Thoracic aorta endothelial cell (primary cell): ENCODE measurements around the gene CYREN.

DNA sequence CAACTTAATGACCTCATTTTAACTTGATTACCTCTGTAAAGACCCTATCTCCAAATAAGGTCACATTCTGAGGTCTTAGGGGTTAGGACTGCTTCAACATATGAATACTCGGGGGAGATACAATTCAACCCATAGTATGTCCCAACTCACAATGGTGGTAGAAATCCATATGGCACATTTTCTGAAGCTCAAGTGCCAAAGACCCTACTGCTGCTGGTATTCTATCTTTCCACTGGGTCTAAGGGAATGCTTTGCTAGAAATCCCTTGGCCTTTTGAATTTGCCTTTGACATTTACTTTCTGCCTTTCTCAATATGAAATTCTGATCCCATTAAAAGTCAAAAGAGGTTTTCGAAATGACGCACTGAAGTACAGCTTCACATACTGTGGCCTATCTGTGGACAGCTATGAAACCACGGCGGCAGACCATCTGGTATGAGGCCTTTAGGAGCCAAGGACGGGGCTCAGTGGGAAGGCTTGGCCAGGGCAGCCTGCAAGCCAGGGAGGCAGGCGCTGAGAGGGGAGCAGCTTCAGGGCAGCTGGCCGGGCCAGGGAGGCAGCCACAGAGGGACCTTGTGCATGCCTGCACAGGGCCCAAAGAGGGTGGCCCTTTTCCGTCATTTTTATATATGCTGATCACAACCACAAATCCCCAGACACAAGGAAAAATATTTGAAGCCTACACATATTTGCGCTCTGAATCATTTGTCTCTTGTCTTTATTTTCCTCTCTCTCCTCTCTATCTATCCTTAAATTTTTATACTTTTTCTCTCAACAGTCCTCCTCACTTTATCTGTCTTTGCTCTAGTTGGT is 13.4 kb downstream of the CALD1 start:
- CAGE, long polyA plus RNA: no peak

- CAGE, long polyA plus RNA: no peak
Measured at GRCh38 chr7:134852409-134853298, 73.2 kb downstream of the CALD1 start.

- CAGE, long polyA plus RNA: no peak
Measured at GRCh38 chr7:134866439-134867143, 87.2 kb downstream of the CALD1 start.

- CAGE, long polyA plus RNA: no peak
Measured at GRCh38 chr7:135160033-135160806, 10.3 kb downstream of the CYREN start.

GRCh38 chr7:135169521-135169791 is 1.1 kb downstream of the CYREN start:
- CAGE, long polyA plus RNA: no peak

DNA sequence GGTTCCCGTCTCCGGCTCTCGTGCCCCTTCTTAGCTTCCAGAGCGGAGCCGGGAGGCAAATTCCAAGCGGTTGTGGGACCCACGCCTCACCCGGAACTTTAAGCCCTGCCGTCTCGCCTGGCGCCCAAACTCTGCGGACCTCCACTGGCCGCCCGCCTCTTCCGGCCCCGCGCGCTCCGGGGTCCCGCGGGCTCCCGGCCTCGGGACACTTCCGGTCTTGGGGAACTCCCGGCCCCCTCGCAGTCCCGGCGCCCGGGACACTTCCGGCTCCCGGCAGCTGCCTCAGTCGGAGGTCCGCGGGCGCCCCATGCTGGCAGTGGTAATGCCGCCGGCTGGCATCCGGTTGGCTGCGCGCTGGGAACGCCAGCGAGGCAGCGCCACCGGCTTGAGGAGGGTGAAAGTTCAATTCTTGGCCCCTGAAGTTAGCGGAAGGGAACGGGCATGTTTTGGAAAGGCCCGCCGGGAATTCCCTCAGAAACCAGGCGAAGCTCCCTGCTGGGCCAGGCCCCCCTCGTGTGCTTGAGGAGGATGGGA is at the start of gene CYREN:
Gene CYREN (minus strand): TSS at position 146 of the 534 bp plus-strand sequence.
- CAGE, long polyA plus RNA: no peak

DNA sequence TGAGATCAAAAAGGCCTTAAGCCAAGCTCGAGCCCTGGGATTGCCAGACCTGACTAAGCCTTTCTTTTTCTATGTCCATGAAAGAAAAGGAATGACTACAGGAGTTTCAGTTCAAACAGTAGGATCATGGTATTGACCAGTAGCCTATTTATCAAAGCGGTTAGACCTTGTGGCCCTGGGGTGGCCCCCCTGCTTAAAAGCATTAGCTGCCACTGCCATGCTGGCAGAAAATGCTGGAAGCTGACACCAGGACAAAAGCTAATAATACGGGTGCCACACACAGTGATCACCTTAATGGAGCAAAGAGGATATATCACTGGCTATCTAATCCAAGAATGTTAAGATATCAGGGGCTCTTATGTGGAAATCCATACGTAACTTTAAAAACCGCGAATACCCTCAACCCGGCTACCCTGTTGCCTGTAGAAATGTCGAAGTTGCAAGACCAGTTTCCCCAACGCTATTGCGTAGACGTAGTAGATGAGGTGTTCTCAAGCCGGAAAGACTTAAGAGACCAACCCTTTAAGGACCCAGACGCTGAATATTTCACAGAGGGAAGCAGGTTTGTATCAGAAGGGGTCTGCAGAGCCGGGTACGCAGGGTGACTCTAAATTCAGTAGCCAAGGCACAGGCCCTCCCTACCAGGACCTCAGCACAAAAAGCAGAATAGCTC is 7.8 kb upstream of the CYREN start:
- CAGE, long polyA plus RNA: no peak

GRCh38 chr7:135212199-135212606 is 877 bp upstream of the WDR91 start:
- CAGE, long polyA plus RNA: no peak

- CAGE, long polyA plus RNA: no peak
Measured at GRCh38 chr7:135577582-135578119, 19.9 kb downstream of the NUP205 start.

DNA sequence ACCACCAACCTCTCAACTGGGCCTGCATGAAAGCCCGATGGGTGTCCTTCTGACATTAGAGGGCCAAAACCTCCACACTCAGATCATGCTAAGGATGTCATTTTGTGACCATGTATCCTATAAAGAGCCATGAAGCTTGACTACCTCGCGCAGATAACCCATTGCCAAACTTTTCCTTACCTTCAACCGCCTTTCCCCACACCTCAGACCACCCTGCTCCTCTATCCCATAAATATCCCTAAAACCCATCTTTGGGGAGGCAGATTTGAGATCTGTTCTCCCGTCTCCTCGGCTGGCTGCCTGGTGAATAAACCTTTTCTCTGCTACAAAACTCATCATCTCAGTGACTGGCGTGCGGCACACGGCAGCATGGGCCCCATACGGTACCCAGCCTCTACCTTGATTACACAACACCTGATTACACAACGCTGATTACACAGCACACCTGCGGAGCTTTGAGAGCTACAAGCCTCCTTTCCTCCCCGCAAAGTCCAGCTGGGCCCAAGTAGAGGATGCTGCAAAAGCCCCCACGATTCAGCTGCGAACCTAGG is 633 bp upstream of the STMP1 start:
- CAGE, long polyA plus RNA: no peak

DNA sequence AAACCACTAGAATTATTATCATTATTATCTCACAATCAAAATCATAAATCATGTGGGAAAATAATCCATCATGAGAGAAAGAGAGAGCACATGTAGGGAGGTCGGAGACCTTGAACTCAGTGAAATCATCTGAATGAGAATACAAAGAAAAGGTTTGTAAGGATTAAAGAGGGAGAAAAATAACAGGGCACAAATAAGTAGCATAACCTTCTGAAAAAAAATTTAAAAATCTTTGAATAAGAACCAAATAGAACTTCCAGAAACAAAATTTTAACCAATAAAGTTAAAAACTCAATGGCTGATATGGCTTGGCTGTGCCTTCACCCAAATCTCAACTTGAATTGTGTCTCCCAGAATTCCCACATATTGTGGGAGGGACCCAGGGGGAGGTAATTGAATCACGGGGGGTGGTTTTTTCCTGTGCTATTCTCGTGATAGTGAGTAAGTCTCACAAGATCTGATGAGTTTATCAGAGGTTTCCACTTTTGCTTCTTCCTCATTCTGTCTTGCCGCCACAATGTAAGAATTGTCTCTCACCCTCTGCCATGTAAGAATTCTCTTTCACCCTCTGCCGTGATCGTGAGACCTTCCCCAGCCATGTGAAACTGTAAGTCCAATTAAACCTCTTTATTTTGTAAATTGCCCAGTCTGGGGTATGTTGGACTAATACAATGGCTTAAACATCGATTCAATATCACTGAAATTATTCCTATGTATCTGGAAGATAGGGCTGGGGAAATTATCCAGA is 115.4 kb upstream of the MTPN start:
- CAGE, long polyA plus RNA: no peak

GRCh38 chr7:137181434-137182161 is 161.9 kb downstream of the PTN start:
- CAGE, long polyA plus RNA: no peak

GRCh38 chr7:137932823-137934013 is 68.7 kb downstream of the CREB3L2 start:
- CAGE, long polyA plus RNA: no peak

GRCh38 chr7:137942860-137943759 is 58.8 kb downstream of the CREB3L2 start:
- CAGE, long polyA plus RNA: no peak

GRCh38 chr7:137975842-137976266 is 26.0 kb downstream of the CREB3L2 start:
- CAGE, long polyA plus RNA: no peak

GRCh38 chr7:137999838-138000751 is 1.8 kb downstream of the CREB3L2 start:
- CAGE, long polyA plus RNA: no peak

DNA sequence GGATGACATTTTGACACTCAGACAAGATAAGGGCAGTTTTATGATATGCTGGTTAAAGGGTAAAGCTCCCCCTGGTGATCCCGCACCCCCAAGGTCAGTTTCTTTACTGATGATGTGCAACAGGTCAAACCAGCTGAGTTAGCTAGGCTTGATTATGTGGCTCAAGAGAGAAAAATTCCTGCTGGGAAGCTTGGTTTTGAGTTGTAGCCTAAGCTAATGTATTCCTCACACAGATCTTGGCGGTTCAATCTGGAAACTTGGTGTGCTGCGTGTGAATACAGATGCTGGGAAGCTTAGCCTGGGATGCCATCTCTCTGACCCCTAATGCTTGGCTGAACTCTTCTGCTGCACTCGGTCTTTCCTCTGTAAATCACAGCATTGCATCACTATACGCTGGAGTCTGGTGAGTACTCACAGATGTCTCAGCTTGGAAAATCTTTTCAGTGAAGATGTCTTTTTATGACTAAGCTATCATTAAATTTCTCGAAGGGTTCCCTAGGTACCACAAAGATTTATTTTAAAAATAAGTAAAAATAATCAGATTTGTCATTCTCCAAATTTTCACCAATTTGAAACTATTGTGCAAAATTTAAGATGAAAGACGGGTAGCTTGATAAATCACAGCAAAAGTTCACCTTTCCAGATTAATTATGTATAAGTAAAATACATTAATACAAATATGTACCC is 11.2 kb upstream of the AKR1D1 start:
- CAGE, long polyA plus RNA: no peak

- CAGE, long polyA plus RNA: no peak
Measured at GRCh38 chr7:138187142-138187461, 110.8 kb downstream of the AKR1D1 start.

DNA sequence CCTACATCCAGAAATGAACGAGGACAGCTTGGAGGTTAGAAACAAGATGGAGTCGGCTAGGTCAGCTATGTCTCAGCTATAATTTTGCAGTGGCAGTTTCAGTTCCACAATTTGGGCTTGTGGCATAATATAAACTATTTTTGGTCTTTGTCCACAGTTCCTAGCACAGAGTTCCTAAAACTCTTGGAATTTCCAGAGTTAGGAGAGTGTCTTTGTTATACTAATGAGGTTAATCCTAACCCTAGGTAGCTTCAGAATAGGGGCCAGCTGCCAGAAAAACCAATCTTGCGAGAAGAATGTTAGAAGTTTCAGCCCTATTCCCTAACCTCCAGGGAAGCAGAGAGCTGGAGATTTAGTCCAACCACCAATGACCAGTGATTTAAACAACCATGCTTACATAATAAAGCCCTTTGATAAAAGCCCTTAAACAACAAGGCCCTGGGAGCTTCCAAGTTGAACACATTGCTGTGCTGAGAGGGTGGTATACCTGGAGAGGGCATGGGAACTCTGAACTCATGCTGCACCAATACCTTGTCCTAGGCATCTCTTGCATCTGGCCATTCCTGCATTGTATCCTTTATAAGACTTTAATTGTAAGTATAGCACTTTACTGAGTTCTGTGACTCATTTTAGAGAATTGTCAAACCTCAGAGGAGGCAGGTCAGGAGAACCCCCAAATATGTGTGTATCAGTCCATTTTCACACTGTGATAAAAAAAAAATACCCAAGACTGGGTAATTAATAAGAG is 132.1 kb downstream of the AKR1D1 start:
- CAGE, long polyA plus RNA: no peak

DNA sequence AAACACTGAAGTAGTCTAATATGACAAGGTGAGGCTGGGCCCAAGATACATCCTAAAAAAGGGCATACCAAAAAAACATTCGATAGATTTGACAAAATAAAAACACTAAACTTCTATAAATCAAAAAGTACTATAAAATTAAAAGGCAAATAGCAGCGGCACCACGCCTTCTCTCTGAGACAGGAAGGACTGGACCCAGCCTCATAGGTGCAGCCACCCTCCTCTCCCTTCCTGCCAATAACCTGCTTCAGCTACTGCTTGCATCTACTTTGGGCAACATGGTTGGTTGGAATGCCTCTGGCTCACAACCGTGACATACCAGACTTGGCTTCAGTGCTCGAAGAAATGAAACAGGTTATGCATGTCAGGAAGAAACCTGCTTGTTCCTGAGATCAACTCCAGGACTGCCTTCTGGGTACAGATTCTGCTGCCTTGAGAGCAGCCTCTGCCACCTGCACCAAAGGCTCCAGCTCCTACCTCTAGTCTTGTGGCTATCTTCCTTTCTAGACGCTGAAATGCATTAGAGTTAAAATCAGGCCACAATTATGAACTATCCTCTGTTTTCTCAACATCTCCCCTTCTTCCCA is 2.1 kb downstream of the ZC3HAV1L start:
- CAGE, long polyA plus RNA: no peak